ENCODE measurements around a stretch of chr17.

- RRBS, 2 experiments = no CpG with 5 or more reads among the region's 32 CpGs
CAGE:
- cytosol, long polyA minus RNA = no peak
- cytosol, long polyA plus RNA = no peak
- long polyA plus RNA = no peak
- nucleus, long polyA minus RNA = no peak
- nucleus, long polyA plus RNA = no peak
These were observed 2.3 kb downstream of the SERPINF2 start for GRCh38 chr17:1744608-1745737.

GRCh38 chr17:1753902-1754650 is 7.8 kb upstream of the SERPINF1 start:
- RRBS, 2 experiments = 50 to 75% methylated on average over 1 of the region's 26 CpGs
CAGE:
- cytosol, long polyA minus RNA = no peak
- cytosol, long polyA plus RNA = no peak
- long polyA plus RNA = no peak
- nucleus, long polyA minus RNA = no peak
- nucleus, long polyA plus RNA = no peak

DNA sequence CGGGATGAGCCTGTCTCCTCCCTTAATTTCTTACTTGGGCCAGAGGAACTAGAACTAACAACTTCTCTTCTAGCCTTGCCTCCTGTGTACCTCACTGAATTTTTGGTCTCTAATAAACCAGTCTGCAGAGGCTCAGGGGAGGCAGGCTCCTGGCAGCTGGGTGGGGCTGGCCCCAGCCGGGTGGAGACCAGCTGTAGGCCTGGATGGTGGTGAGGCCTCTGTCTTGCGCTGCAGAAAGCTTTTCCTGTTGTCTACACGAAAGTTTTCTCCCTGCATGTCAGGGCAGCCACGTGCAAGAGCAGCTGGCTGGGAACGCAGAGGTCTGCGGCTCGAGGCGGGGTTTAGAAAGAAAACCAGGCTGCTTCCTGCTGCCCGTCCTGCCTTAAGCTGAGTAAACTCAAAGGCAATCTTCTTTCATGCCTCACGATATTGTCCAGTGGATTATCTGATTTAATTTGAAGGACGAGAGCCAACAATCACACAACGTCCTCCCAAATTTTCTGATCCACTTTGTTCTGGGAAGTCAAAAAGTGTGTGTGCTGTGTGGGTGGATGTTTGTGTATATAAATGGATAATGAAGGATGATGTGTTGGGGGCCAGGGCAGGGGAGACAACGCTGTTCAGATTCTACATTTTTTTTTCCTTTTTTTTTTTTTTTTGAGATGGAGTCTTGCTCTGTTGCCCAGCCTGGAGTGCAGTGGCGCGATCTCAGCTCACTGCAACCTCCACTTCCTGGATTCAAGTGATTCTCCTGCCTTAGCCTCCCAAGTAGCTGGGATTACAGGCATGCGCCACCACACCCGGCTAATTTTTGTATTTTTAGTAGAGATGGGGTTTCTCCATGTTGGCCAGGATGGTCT is 2.6 kb downstream of the SERPINF1 start:
- RRBS, 2 experiments = 33% methylated on average over 1 of the region's 18 CpGs
CAGE:
- cytosol, long polyA minus RNA = no peak
- cytosol, long polyA plus RNA = no peak
- long polyA plus RNA = no peak
- nucleus, long polyA minus RNA = no peak
- nucleus, long polyA plus RNA = no peak

GRCh38 chr17:1775062-1775261 is 13.1 kb downstream of the SERPINF1 start:
- RRBS, 2 experiments = no CpG with 5 or more reads among the region's 4 CpGs
CAGE:
- cytosol, long polyA minus RNA = no peak
- cytosol, long polyA plus RNA = no peak
- long polyA plus RNA = no peak
- nucleus, long polyA minus RNA = no peak
- nucleus, long polyA plus RNA = no peak

DNA sequence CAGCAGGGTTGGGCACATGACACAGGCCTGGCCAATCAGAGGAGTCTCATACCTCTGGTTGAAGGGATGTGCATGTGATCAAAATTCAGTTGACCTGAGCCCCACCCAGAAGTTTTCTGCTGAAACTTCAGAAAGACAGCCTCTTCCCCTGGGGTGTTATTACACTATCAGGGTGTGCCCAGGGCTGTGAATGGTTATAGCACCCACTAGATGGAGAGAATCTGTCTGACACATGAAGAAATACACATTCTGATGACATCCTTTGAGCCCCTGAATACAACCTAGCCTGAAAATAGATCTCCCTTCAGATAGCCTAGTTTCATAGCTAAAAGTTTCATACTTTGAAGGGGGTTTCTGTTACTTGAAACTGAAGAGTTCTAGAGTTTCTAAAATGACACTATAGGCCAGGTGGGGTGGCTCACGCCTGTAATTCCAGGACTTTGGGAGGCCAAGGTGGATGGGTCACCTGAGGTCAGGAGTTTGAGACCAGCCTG is 6.0 kb downstream of the SMYD4 start:
- RRBS, 2 experiments = no CpG with 5 or more reads among the region's 1 CpG
CAGE:
- cytosol, long polyA minus RNA = no peak
- cytosol, long polyA plus RNA = no peak
- long polyA plus RNA = no peak
- nucleus, long polyA minus RNA = no peak
- nucleus, long polyA plus RNA = no peak

GRCh38 chr17:1871697-1872295 is 42.0 kb downstream of the RPA1 start:
- RRBS, 2 experiments = no CpG with 5 or more reads among the region's 7 CpGs
CAGE:
- cytosol, long polyA minus RNA = no peak
- cytosol, long polyA plus RNA = no peak
- long polyA plus RNA = no peak
- nucleus, long polyA minus RNA = no peak
- nucleus, long polyA plus RNA = no peak

- RRBS, 2 experiments = 80 to 84% methylated on average over 1 of the region's 5 CpGs
CAGE:
- cytosol, long polyA minus RNA = no peak
- cytosol, long polyA plus RNA = no peak
- long polyA plus RNA = no peak
- nucleus, long polyA minus RNA = no peak
- nucleus, long polyA plus RNA = no peak
These were observed 58.5 kb downstream of the RTN4RL1 start for GRCh38 chr17:1966691-1967058.

GRCh38 chr17:1999601-2000348 is 25.4 kb downstream of the RTN4RL1 start:
- RRBS, 2 experiments = no CpG with 5 or more reads among the region's 12 CpGs
CAGE:
- cytosol, long polyA minus RNA = no peak
- cytosol, long polyA plus RNA = no peak
- long polyA plus RNA = no peak
- nucleus, long polyA minus RNA = no peak
- nucleus, long polyA plus RNA = no peak

- RRBS, 2 experiments = no CpG with 5 or more reads among the region's 10 CpGs
CAGE:
- cytosol, long polyA minus RNA = no peak
- cytosol, long polyA plus RNA = no peak
- long polyA plus RNA = no peak
- nucleus, long polyA minus RNA = no peak
- nucleus, long polyA plus RNA = no peak
These were observed 20.7 kb downstream of the RTN4RL1 start for GRCh38 chr17:2004365-2004909.

DNA sequence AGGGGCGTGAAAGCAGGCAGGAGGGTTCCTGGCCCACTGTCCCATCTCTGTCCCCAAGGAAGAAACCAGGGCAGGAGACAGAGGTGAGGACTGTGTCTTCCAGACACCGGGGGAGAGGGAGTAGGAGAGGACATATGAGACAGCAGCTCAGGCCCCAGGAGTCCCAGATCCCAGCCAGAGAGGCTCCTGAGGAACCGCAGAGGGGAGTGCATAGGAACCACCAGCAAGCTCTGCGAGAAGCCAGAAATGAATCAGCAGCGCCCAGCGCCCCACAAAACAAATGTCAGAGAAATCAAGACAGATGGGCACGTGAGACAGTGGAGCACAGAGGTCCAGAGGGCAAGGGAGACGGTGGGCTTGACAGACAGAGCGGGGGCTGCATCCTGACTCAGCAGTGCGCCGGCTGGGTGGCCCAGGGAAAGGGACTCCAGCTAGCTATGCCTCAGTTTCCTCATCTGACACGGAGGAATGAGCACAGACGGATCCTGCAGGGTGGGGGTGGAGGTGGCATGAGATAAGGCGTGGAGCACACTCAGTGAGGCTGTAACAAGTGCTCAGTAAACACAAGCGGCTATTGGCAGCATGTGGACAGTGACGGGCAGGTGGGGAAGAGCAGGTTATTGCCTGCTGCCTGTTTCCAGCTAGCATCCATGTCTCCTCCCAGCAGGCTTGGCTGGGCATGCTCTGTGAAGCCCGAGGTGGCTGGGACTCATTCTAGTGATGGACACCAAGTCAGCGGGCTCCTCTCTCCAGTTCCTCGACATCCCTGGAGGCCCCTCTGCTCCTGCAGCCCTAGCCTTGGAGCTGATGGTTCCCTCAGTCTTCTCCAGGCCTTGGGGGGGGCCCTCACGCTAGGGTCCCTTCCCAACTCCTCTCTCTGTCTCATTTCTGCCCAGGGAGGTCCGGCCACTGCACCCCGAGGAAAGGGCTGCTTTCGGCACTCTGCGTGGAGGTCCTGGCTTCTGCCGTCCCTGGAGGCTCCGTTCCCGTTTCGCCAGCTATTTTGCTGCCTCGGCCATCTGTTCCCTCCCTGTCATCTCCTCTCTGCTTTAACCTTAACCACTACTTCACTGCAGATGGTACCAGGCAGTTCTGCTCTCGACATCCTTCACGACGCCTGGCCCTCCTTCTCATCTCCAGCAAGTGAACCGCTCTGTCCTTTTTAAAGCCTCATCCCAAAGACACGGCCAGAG is 6.4 kb downstream of the RTN4RL1 start:
- RRBS, 2 experiments = no CpG with 5 or more reads among the region's 34 CpGs
CAGE:
- cytosol, long polyA minus RNA = no peak
- cytosol, long polyA plus RNA = no peak
- long polyA plus RNA = no peak
- nucleus, long polyA minus RNA = no peak
- nucleus, long polyA plus RNA = no peak

DNA sequence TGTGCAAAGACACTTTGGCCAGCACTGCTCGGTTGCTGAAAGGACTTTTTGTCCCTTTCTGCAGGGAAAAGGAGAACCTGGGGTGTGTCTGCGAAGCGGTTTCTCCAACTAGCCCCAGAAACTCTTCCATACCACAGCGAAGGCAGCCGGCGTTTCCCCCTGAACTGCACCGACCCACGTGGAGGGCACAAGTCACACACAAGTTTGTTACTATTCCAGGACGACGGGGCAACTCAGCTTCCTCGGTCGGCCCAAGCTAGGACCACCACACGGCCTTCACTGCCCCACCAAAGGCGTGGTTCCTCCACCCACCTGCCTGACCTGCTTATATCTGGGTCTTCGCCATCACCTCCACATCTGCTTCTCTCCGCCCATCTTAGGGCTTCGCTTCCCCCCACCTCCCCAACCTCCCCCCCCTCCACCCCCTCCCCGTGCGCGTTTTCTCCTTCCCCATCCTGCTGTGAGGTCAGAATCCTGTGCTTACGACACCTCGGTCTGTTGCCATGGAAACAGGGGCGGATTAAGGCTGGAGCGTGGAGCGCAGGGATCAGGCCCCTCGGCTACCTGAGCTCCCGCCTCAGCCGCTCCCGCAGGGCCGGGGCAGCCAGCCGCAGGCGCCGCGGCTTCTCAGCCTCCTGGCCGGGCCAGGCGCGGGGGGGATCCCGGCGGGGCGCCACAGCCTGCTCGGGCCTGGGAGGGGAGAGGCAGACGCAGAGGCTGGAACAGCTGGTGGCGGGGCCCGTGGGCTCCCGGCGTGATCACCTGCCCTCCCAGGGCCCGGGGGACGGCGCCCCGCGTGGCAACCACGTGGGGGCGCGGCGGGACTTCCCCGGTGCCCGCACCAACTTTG is 1.6 kb downstream of the RTN4RL1 start:
- RRBS, 2 experiments = 6% methylated on average over 23 of the region's 57 CpGs
CAGE:
- cytosol, long polyA minus RNA = no peak
- cytosol, long polyA plus RNA = no peak
- long polyA plus RNA = no peak
- nucleus, long polyA minus RNA = no peak
- nucleus, long polyA plus RNA = no peak

- RRBS, 2 experiments = no CpG with 5 or more reads among the region's 13 CpGs
CAGE:
- cytosol, long polyA minus RNA = no peak
- cytosol, long polyA plus RNA = no peak
- long polyA plus RNA = no peak
- nucleus, long polyA minus RNA = no peak
- nucleus, long polyA plus RNA = no peak
These were observed 32.8 kb downstream of the HIC1 start for GRCh38 chr17:2087451-2088274.

DNA sequence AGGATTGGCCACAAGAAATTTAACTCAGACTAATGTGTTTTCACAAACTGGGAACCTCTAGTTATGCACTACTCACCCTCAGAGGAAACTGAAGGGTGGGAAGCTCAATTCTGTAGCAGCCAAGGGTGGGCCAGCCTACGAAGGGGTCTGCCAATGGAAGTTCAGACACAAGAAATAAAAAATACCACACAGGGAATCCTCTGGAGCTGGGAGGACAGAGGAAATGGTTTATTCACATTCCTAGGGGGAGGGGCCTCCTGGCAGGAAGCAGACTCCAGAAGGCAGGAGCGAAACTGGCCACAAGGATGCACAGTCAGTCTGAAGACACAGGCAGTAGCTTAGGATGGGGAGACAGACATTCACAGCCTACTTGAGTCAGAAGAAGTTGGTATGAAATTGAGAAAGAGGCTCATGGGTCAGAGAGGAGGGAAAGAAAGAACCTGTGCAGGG is 36.2 kb downstream of the HIC1 start:
- RRBS, 2 experiments = no CpG with 5 or more reads among the region's 2 CpGs
CAGE:
- cytosol, long polyA minus RNA = no peak
- cytosol, long polyA plus RNA = no peak
- long polyA plus RNA = no peak
- nucleus, long polyA minus RNA = no peak
- nucleus, long polyA plus RNA = no peak

DNA sequence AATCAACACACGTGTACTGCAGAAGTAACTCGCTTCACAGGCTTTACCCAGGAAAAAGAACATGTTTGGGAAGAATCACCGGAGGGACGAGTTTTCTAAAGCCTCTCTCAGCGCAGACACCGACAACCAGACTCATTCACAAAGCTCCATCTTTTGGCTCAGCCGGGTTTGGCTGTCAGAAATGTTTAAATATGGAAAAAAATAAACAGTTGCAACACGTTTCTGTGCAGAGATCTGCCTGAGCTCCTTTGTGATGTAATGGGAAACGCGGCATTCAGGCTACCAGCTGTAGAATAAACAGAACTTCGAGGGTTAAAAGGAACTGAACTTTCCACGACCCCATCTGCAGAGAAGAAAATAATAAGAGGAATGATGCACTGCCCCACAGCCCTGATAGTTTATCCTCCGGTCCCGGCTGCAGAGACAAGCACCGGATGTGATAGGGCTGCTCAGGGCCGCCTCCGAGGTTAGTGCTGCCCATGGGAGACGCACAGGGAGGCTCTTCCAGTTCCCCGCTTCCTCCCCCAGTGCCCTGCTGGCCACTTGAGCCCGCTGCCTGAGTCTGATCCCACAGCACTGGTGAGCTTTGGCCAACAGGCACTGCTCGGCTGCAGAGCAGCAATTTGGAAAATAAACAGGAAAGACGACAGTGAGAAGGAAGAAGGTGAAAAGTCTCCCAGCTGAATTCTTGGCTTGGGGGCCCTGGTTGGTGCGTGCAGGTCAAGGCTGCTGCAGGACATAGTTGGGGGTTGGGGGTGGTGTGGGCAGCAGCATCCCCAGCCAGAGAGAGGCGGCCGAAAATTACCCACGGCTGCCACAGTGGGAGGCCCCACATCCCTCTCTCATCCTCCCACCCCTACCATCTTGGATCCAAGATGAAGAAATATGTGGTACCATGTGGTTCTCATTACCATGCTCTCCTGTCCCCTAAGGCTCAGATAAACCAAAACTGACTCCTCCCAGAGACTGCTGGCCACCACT is 120.0 kb downstream of the HIC1 start:
- RRBS, 2 experiments = 2 to 4% methylated on average over 4 of the region's 26 CpGs
CAGE:
- cytosol, long polyA minus RNA = no peak
- cytosol, long polyA plus RNA = no peak
- long polyA plus RNA = no peak
- nucleus, long polyA minus RNA = no peak
- nucleus, long polyA plus RNA = no peak

DNA sequence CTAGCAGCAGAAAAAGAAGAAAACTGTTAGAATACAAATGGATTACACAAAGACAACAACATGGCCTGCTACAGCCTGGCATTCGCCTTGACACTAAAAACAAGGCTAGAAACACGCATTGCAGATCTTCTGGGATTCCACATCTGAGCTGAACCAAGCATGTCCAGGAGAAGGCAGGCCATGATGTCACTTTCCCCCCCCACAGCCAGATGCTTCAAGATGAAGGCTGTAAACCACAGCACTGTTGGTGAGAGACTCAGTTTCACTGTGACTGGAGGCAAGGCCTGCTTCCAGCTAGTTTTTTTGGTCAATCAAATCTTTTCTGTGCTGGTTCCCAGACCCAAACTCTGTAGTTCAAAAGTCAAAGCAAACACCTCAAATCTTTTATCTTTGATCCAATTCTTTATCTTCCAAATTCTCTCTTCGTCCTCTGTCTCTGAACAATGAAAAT is 43.4 kb downstream of the SMG6 start:
- RRBS, 2 experiments = no CpG with 5 or more reads among the region's 3 CpGs
CAGE:
- cytosol, long polyA minus RNA = no peak
- cytosol, long polyA plus RNA = no peak
- long polyA plus RNA = no peak
- nucleus, long polyA minus RNA = no peak
- nucleus, long polyA plus RNA = no peak

CAGE:
- cytosol, long polyA minus RNA = no peak
- cytosol, long polyA plus RNA = no peak
- long polyA plus RNA = no peak
- nucleus, long polyA minus RNA = no peak
- nucleus, long polyA plus RNA = no peak
These were observed 27.9 kb downstream of the SMG6 start for GRCh38 chr17:2275758-2275962.

- RRBS, 2 experiments = no CpG with 5 or more reads among the region's 7 CpGs
CAGE:
- cytosol, long polyA minus RNA = no peak
- cytosol, long polyA plus RNA = no peak
- long polyA plus RNA = no peak
- nucleus, long polyA minus RNA = no peak
- nucleus, long polyA plus RNA = no peak
These were observed 12.2 kb downstream of the TSR1 start for GRCh38 chr17:2323696-2324722.

DNA sequence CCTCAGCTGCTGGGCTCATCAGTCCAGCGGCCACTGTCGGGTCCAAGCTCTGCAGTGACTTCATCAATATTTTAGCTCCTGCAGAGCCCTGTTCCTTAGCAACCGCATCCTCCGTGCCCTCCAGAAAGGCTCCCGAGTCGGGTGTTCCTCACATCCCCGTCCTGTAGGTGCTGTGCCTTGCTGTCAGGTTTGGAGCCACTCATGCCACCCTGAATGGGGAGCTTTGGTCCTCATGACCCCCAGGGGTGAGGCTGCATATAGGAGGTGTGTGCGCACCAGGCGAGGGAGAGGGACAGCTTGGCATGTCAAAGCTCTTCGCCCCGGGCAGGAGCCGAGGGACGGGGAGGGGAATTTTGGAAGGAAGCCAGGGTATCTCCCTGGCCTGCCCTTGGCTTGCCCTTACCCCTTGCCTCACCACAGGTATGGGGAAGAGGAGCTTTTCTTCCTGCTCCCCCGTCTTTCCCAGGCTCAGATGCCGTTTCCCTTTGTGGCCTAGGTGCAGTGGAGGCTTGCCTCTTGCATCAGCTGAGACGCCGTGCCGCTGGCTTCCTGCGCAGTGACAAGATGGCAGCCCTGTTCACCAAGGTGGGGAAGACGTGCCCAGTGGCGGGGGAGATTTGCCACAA is 24.0 kb downstream of the SGSM2 start:
- RRBS, 2 experiments = no CpG with 5 or more reads among the region's 21 CpGs
CAGE:
- cytosol, long polyA minus RNA = no peak
- cytosol, long polyA plus RNA = no peak
- long polyA plus RNA = no peak
- nucleus, long polyA minus RNA = no peak
- nucleus, long polyA plus RNA = no peak

DNA sequence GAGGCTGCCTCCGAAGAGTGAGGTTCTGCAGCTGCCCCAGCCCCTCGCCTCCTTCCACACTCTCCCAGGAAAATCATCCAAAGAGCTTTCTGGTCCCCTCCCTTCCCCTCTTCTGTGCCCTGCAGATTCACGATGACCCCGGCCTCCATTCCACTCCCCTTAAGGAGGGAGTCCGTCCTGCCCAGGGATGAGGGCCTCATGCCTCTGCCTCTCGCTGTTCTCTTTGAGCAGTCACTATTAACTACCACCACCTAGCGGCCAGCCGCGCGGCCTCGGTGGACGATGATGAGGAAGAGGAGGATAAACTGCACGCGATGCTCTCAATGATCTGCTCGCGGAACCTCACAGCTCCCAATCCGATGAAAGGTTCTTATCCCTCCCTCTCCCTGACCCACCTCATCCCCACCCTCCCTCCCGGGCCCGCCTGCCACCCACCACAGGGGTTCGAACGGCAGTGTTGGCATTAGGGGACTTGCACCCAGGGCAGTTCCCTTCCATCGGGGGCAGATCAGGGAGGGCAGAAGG is 29.8 kb downstream of the SGSM2 start:
- RRBS, 2 experiments = no CpG with 5 or more reads among the region's 22 CpGs
CAGE:
- cytosol, long polyA minus RNA = no peak
- cytosol, long polyA plus RNA = no peak
- long polyA plus RNA = no peak
- nucleus, long polyA minus RNA = no peak
- nucleus, long polyA plus RNA = no peak

DNA sequence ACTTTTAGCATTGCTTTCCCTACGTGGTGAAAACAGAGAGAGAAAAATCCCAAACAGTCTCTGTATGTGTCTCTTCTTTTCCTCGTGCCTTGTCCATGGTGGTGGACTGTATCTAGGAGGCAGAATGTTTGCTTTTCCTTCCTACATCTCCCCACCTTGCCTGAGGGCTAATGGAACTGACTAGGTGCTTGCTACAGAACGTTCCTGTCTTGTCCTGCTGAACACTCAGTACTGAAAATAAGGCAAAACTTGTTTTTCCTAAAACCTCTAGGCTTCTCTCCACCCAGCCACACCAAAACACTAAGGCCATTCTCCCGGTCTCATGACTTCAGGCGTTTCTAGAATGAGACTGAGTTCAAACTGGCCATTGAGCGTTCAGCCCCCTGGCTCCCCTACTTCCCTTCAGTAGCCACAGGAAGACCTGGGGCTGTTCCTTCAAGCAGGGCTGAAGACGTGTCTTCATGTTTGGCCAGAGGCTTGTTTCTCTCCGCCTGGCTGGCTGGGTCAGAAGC is 26.0 kb downstream of the MNT start:
- RRBS, 2 experiments = no CpG with 5 or more reads among the region's 8 CpGs
CAGE:
- cytosol, long polyA minus RNA = no peak
- cytosol, long polyA plus RNA = no peak
- long polyA plus RNA = no peak
- nucleus, long polyA minus RNA = no peak
- nucleus, long polyA plus RNA = no peak